ENCODE measurements around the gene ANKRD11.

- RRBS = 97% methylated on average over 5 of the region's 84 CpGs
Observed at GRCh38 chr16:88721080-88722367, 15.2 kb downstream of the CTU2 start.

GRCh38 chr16:88727793-88728562 is 21.7 kb downstream of the CTU2 start:
- RRBS = no CpG with 5 or more reads among the region's 32 CpGs

- RRBS = 2% methylated on average over 14 of the region's 36 CpGs
Observed at GRCh38 chr16:88737375-88737900, 31.1 kb downstream of the CTU2 start.

GRCh38 chr16:88905537-88905849 is 39.0 kb upstream of the PABPN1L start:
- RRBS = no CpG with 5 or more reads among the region's 11 CpGs

GRCh38 chr16:88922505-88923170 is 54.4 kb downstream of the CBFA2T3 start:
- RRBS = 20% methylated on average over 7 of the region's 30 CpGs

GRCh38 chr16:88938699-88939833 is 37.9 kb downstream of the CBFA2T3 start:
- RRBS = no CpG with 5 or more reads among the region's 45 CpGs

GRCh38 chr16:88967073-88967691 is 9.8 kb downstream of the CBFA2T3 start:
- RRBS = no CpG with 5 or more reads among the region's 37 CpGs

DNA sequence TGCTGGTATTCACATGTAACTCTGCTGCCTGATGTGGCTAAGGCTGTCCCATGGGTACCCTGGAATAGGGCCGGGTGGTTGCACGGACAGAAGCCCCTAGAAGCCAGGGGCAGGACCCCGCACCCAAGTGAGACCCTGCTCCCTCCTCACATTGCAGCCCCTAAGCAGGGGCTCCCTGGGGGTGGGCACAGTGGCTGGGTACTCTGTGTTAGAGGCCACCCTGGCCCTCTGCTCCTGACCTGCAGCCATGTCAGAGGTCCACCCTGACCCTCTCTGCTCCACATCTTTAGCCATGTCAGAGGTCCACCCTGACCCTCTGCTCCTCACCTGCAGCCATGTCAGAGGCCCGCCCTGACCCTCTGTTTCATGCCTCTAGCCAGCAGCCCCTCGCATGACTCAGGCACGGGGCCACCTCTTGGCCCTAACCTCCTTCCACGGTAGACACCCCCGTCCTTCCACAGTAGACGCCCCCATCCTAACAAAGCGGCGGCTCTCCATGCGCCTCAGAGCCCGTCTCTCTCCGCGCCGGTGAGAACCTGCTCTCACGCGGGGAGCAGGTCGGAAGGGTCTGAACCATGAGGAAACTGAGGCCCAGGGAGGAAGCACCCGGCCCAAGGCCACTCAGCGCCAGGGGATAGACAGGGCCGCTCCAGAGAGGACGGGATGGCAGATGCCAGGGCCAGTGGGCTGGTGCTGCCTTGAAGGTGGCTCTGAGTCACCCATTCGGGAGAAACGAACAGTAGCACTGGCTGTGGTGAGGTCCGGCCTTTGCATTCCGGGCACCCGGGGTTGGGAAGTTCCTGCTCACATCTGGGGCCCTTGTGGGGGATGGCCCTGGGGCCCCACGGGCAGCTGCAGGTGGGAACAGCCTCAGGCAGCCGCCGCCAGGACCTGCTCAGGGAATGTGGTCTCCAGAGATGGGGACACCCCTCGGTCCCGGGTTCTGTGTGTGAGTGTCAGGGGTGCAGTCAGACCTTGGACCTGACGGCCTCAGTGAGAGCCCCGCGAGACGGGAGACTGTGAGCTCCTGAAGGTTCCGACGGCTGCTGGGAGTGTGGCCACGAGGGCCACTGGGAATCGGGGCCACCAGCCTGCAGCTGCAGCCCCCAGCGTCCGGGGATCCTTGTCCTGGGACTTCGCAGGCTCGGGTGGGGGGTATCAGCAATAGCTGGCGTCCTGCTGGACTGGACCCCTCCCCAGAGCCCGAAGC is 1.7 kb downstream of the CBFA2T3 start:
- RRBS = 86% methylated on average over 3 of the region's 47 CpGs

DNA sequence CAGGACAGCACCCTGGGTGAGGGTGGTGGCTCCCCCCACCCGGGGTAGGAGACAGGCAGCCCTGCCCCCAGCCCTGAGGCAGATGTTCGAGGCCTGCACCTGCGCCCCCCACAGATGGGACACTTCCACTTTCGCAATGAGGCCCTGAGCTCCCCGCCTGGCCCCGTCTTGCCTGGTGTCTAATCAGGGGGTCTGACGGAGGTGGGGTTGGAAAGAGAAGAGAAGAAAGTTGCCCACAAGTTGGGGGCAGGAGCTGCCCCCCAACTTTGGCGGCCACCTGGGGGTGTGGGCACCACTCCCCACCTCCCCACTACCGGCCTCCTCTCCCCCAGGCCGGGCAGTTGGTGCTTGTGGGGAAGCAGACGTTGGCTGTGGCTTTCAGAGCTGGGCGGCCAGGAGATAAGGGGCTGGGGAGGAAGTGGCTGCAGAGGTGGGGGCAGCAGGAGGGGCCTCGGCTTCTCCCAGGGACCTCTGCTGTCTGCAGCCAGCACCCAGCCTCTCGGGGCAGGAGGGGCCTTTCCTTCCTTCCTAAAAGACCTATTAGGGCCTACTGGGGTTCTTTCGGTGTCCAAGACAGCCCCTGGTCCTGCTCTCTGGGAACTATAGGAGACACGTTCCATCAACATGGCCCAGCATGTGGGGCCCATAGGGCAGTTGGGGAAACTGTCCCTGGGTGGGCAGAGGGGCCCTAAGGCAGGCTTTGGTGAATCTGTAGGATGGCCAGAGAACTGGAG is 1.9 kb upstream of the CBFA2T3 start:
- RRBS = no CpG with 5 or more reads among the region's 16 CpGs

GRCh38 chr16:88992043-88992511 is 15.1 kb upstream of the CBFA2T3 start:
- RRBS = 62% methylated on average over 6 of the region's 21 CpGs

DNA sequence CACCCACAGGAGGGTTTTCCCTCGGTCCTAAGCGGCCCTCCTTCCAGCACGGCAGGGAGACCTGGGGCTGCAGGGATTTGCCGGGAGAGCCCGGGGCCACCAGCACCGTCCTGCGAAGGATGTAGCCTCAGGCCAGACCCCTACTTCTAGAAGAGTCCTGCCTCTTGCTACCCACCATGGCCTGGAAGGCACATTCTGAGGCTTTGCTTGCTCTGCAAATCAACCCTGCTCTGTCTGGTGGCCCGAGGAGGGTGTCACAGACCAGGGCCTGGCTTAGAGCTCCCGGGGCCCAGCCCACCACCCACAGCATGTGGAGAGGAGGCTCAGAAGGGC is 28.9 kb upstream of the ACSF3 start:
- RRBS = 63% methylated on average over 3 of the region's 9 CpGs

DNA sequence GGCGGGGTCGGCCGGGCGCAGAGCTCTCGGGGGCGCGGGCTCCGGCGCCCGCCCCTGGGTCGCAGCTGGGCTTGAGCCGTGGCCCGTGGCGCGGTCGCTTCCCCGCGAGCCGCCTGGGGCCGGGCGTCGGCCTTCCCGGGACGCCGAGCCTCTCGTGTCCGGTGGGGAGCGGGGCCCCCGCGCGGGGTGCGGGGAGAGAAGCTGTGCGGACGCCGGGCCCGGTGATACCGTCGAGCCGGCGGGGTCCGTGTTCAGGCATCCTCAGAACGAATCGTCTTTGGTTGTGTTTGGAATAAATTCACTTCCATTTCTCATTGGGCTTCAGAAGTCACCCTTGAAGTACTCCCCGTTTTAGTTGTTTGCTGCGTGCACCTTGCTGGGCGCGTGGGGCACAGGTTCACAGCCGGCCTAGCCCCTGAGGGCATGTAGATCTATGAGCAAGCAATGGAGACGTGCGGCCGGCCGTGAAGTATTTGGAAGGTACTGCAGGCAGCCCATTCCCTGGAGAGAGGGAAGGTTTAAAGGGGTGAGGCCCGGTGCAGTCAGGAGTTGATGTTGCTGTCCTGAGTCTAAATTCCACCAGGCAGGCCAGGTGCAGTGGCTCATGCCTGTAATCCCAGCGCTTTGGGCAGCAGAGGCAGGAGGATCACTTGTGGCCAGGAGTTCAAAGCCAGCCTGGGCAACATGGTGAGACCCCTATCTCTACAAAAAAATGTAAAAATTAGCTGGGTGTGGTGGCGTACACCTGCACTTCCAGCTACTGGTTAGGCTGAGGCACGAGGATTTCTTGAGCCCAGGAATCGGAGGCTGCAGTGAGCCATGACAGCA is 587 bp downstream of the ACSF3 start:
- RRBS = 3% methylated on average over 23 of the region's 57 CpGs

DNA sequence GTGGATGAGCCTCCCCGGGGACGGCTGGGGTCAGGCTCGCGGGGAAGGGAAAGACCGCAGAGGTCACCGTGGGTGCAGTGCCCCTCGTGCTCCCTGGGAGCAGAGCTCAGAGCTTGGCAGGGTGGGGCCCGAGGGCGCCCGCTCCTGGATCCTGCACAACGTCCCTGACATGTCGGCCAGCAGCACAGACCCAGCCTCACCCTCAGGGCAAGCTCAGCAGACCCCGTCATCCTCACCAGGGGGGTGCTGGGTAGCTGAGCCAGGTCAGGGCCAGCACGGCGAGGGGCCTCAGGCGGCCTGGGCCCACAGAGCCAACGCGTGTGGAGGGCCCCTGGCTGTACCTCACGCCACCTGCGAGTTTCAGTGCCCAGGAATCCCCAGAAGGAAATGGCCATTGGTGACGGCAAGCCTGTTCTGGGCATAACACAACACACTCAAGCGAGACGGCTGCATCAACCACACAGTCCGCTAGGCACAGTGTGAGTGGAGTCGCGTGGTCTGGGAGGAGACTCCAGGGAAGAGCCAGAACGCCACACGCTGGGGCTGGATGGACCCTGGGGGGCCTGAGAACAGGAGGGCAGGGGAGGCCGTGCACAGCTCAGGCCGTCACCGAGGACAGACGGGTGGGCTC is 60.2 kb downstream of the ZNF778 start:
- RRBS = no CpG with 5 or more reads among the region's 32 CpGs

DNA sequence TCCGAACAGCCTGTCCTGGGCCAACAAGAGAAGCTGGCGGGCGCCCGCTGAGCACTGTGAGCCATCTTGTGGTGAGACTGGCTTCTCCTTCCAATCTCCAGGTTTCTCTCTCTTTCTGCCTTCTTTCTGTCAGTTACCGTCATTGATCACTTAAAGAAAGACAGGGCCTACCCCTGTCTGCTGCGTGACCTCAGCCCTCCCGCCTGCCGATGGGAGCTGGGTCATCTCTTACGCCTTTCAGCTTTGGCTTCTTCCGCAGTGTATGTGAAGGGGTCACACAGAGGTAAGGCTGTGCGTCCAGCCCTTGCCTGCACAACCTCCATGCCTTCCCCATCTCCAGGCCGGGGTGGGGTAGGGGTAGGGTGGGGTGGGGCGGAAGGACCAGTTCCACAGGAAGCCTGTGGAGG is 80.2 kb downstream of the ZNF778 start:
- RRBS = no CpG with 5 or more reads among the region's 13 CpGs

- RRBS = 42% methylated on average over 3 of the region's 33 CpGs
Observed at GRCh38 chr16:89373199-89374060, 116.9 kb downstream of the ANKRD11 start.

DNA sequence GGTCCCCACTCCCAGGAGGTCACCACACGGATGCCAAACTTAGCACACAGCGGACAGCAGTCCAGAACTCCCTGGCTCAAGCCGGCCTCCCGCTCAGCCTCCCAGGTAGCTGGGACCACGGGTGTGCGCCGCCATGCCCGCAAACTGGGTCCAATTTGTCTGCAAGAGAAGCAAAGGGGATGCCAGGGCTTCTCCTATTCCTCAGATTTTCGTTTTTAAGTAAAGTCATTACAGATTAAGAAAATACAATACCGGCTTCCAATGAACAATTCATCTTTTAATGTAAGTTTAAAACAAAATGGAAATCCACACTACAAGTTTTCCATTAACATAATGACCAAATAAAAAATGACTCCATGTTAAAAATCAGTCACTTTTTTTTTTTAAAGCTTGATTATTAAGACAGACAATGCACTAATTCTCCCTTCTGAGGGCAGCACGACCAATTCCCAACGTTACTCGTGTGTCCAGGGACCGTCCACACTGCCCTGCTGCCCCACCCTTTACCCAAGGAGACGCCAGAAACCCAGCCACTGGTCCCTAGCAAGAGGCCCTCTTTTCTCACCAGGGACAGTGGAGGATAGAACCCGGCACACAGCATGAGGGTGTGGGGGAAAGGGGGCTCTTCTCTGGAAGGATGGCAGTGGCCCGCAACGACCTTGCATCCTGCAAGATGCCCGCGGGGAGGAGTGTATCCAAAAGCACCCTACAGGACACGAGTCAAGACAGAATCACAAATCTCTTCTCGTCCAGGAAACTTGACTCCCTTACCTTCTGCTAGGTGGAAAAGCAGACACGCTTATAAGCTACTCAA is 104.3 kb downstream of the ANKRD11 start:
- RRBS = 92% methylated on average over 3 of the region's 23 CpGs

DNA sequence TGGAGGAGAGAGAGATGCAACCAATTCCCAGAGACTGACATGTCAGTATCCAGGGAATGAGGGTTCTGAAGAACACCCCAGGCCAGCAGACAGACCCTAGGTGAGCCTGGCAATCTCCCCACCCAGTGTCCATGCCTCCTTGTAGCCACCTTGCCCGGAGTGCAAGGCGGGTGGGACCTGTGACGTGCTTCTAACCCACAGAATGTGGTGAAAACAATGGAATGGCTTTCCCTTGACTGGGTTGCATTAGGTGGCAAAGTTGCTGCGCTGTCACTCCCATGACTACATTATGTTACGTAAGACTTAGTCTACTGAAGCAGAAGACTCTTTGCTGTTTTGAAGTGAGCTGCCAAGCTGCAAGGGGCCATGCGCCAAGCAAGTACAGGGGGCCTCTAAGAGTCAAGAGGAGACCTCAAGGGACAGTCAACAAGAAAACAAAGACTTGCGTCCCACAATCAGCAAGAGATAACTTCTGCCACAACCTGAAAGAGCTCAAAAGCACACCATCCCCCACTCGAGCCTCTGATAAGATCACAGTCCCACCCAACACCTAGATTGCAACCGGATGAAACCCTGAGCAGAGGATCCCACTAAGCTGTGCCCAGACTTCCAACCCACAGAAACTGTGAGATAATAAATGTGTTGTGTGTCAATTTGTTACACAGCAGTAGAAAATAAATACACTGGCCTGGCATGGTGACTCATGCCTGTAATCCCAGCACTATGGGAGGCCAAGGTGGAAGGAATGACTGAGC is 16.5 kb downstream of the ANKRD11 start:
- RRBS = no CpG with 5 or more reads among the region's 9 CpGs

DNA sequence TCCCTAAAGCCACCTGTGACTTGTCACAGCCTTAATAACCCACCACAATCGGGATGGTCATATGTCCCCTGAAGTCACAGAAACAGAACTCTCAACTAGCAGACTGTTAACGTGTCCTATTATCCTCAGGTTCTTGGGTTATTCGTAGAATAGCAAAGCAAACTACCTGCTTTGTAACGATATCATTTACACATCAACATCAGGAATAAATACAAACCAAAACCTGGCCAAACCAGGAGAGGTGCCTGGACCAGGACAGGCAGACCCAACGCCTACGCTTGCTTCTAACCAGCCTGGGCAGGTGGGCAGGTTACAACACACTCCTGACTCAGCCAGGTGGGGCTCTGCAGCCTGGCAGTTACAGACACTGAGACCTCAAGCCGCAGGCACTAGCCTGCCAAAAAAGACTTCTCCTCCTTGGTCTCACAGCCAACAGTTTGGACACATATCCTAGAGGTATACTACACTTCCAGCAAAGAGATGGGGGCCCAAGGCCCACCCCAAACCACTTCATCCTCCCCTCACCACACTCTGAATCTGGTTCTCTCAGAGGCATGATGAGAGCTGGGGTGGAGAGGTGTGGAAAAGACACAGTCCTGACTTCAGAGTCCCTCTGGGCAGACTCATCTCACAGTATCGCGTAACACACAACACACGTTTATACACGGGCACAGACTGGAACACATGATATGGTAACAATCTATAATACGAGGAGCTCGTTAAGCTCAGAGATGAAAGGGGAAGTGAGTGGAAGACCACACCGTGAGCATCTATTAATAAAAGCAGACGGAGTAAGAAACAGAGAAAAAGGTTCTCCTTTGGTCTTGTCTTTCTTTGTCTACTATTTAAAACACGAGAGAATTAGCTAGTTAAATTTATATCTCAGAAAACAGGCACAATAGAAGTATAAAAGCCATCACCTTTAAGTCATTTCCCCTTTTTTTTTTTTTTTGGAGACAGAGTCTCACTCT is 13.8 kb downstream of the ANKRD11 start:
- RRBS = no CpG with 5 or more reads among the region's 16 CpGs

DNA sequence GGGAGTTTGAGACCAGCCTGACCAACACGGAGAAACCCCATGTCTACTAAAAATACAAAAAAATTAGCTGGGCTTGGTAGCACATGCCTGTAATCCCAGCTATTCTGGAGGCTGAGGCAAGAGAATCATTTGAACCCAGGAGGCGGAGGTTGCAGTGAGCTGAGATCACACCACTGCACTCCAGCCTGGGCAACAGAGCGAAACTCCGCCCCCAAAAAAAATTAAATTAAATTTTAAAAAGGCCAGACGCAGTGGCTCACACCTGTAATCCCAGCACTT is 11.0 kb downstream of the ANKRD11 start:
- RRBS = no CpG with 5 or more reads among the region's 5 CpGs

- RRBS = under 1% methylated on average over 55 of the region's 115 CpGs
Observed at GRCh38 chr16:89489967-89490753, at the start of gene ANKRD11. Gene ANKRD11, minus strand, starts transcription at chr16:89490561.

All from choroid plexus epithelial cell (primary cell).